ENCODE data around the genes SPG7, CPNE7, ZNF276, TUBB3, DBNDD1 and GAS8.

DNA sequence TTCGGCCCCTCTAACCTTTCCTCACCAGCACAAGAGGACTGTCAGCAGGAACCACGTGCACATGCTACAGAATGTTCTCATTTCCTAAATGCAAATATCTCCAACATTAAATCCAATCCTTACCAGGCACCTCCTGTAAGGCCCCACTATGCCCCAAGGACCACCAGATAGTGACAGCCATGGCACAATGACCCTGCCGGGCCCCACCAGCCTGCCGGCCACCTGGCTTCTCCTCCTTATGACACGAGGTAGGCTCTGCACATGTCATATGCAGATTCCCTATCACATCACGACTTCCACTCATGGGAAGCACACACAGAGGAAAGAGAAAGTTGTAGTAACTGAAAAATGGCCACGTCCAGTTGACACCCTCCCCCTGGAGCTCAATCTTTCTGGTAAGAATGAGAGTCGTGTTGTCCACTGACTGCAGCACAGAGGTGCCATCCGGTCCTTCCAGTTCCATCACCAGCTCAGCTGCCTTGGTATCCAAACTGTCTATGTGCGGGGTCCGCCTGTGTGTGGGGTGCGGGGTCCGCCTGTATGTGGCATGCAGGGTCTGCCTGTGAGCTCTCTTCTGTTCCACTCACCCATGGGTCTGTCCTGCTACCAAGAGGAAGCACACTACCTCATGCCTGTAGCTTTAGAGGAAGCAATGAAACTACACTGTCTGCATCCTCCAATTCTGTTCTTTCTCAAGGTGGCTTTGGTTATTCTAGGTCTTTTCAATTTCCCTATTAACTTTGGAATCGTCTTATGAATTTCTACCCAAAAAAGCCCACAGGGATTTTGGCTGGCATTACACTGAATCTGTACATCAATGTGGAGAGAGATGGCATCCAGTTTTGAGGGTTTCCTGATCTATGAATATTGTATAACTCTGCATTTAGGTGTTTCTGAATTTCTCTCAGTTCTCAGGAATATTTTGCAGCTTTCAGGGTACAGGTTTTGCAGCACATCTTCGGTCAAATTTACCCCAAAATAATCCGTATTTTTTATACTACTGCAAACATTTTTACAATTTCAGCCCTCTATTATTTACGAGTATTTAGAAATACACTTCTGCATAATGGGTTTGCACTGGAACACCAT lies 92.5 kb downstream of the ZNF778 start:
- RRBS = no CpG with 5 or more reads among the region's 17 CpGs

- RRBS = 91% methylated on average over 4 of the region's 27 CpGs
Observed at GRCh38 chr16:89366844-89367461, 123.4 kb downstream of the ANKRD11 start.

DNA sequence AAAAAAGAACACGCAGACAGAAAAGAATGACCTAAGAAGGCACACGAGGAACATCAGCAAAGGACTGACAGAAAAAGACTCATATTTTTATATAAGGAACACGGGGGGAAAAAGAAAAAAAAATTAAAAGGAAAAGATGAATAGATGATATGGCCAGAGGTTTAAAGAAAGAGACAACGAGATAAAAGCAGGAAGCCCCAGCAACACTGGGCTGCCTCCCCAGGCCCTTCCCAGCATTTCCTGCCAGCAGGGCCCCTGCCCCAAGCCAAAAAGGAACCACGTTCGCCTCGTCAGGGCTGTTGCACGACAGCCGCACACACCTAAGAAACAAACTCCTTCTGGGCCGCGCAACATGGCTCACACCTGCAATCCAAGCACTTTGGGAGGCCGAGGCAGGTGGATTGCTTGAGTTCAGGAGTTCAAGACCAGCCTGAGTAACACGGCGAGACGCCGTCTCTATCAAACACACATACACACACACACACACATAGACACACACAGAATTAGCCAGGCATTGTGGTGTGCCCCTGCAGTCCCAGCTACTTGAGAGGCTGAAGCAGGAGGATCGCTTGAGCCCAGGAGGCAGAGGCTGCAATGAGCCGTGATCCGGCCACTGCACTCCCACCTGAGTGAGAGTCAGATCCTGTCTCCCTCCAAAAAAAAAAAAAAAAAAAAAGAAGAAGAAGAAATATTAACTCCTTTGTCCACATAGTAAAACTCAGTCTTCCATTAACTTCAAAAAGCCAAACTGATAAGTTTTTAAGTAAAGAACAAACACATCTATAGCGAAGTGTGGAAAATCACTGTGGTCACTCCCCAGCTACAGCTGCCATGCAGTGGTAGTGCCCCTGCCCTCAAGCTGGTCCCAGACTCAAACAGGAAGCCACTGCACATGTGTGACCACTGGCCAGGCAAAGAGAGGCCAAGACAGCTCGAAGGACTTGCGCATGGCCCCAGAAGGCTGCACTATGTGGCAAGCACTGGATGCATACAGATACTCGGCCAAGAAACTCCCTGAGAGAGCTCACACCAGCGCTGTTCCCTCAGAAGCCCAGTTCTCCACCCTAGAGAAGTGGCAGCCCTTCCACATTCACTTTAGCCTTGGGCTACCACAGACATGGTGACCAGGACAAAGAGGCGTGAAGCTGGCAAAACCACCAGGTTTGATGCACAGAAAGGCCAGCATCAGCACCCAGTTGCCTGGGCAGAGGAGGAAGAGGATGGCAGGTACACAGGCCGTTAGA lies 82.7 kb downstream of the ANKRD11 start:
- RRBS = no CpG with 5 or more reads among the region's 26 CpGs

DNA sequence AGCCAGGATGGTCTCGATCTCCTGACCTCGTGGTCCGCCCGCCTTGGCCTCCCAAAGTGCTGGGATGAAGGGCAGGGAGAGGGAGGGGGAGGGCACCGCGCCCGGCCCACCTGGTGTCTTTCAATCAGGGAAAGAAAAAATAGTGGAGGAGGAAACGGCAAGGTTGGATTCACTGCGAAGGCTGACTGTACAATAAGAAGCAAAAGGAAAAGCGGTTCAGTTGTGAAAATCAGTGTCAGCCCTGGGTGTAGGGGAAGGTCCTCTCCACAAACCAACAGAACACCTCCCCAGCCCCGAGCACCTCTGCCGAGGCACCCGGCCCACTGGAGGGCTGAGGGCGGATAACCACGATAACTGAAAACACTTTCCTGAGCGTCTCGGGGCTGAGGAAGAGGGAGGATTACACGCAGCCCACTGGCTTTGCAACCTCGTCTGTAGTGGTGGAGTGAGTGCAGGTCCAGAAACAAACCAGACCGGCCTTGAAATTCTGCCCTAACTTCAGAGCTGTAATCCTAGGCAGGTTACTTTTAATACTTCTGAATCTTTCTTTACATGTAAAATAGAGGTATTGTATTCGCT lies 1.4 kb upstream of the SPG7 start:
- RRBS = 29% methylated on average over 3 of the region's 21 CpGs

DNA sequence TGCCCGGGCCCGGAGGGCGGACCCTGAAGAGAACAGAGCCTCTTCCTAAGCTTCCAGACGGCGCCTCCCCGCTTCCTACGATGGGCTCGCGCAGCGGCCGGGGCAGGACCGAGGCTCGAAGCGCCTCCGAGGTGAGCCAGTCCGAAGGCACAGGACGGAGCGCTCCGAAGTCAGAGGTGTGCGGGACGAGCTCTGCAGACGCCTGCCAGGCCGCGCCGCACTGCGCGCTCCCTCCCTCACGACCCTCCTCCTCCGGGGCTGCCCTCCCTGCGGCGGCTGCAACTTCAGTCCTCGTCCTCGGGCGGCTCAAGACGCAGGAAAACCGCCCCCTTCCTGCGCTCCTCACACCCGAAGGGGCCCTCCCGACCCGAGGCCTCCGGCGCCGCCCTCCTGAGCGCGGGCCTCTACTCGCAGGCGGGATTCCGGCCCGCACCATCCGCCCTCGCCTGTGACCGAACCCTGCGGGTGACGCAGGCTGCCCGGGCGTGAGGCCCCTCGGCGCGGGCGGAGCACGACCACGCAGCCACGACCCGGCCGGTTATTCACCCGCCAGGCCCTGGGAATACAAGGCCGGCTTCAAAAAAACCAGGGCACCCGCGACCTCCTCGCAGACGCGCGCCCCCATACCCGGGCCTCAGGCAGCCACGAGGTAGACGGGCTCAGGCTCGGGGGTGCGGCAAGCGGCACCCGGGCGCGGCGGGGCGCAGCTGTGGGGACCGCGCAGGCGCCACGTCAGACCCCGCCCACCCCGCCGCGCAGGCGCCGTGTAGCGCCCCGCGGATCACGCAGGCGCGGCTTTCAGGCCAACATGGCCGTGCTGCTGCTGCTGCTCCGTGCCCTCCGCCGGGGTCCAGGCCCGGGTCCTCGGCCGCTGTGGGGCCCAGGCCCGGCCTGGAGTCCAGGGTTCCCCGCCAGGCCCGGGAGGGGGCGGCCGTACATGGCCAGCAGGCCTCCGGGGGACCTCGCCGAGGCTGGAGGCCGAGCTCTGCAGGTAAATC lies at the start of gene SPG7:
Gene SPG7 (plus strand): TSS at position 794 of the 998 bp plus-strand sequence.
- RRBS = 7% methylated on average over 51 of the region's 116 CpGs

DNA sequence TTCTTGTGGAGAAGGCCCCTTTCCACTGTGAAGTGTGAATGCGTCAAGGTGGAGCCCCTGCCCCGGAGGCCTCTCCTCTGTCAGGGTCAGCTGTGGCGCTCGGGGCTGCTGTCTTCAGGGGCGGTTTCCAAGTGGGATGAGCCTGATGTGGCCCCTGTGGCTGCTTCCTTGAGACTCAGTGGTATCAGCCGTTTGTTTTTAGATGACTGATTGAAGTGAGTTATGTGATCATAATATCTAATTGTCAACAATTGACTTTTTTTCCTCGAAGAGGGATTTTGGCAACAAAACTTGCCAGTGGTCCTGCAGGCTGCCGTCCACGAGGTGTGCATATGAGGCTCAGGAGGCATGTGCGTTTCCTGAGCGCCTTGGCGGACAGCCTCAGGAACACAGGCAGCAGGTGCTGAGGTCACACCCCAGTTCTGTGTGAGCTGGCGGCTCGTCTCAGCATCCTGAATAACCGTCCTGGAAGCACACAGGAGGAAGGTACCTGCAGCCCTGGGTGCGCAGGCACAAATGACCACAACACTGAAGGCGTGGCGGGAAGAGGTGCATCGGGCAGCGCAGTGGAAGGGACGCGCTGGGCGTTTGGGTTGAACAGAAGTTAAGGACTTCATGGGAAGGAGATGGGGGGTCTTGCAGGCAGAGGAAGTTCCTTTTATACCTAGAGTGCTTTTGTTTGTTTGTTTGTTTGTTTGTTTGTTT lies 11.7 kb downstream of the SPG7 start:
- RRBS = 100% methylated on average over 2 of the region's 23 CpGs

GRCh38 chr16:89530512-89530993 lies 22.4 kb downstream of the SPG7 start:
- RRBS = no CpG with 5 or more reads among the region's 22 CpGs

DNA sequence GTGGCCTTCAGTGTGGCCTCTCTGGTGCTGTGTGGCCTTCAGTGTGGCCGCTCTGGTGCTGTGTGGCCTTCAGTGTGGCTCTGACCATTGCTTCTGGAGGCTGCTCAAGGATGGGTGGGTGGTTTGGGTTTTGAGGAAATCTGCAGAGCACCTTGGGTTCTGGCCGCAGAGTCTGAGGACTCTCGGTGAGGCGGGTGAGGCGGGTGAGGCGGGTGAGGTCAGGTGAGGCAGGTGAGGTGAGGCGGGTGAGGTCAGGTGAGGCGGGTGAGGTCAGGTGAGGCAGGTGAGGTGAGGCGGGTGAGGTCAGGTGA lies 24.3 kb upstream of the RPL13 start:
- RRBS = no CpG with 5 or more reads among the region's 9 CpGs

DNA sequence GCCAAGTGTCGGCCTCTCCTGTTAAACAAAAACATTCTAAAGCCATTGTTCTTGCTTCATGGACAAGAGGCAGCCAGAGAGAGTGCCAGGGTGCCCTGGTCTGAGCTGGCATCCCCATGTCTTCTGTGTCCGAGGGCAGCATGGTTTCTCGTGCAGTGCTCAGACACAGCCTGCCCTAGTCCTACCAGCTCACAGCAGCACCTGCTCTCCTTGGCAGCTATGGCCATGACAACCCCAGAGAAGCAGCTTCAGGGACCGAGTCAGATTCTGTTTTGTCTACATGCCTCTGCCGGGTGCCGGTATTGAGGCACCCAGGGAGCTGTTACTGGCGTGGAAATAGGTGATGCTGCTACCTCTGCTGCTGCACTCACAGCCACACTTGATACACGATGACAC lies 3.4 kb downstream of the RPL13 start:
- RRBS = no CpG with 5 or more reads among the region's 8 CpGs

DNA sequence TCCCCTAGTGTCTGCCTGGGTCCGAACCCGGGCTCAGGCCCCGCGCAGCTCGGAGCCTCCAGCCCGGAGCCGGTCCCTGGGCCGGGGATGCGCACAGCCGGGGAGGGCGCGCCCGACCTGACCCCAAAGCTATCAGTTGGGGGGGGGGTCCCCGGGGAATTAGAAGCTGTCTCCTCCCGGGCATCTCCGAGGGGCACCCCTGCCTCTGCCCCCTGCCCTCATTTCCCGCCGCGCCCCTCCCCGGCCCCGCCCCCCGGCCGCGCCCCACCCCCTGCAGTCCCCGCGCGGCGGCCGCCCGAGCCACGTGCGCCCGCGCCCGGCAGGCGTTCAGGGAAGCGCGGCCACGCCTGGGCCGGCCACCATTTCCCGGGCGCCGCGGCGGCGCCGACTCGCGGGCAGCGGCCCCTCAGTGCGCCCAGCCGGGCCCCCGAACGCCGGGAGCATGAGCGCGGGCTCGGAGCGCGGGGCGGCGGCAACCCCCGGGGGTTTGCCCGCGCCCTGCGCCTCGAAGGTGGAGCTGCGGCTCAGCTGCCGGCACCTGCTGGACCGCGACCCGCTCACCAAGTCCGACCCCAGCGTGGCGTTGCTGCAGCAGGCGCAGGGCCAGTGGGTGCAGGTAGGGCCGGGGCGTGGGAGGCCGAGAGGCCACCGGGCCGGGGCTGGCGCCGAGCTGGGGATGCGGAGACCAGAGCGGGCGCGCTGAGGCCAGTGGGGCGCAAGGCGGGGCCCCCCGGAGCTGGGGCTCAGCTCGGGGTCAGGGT lies at the start of gene CPNE7:
Gene CPNE7 (plus strand): TSS at position 303 of the 761 bp plus-strand sequence.
- RRBS = 22% methylated on average over 67 of the region's 91 CpGs

GRCh38 chr16:89623151-89624013 lies 9.9 kb downstream of the DPEP1 start:
- RRBS = 65% methylated on average over 2 of the region's 35 CpGs

DNA sequence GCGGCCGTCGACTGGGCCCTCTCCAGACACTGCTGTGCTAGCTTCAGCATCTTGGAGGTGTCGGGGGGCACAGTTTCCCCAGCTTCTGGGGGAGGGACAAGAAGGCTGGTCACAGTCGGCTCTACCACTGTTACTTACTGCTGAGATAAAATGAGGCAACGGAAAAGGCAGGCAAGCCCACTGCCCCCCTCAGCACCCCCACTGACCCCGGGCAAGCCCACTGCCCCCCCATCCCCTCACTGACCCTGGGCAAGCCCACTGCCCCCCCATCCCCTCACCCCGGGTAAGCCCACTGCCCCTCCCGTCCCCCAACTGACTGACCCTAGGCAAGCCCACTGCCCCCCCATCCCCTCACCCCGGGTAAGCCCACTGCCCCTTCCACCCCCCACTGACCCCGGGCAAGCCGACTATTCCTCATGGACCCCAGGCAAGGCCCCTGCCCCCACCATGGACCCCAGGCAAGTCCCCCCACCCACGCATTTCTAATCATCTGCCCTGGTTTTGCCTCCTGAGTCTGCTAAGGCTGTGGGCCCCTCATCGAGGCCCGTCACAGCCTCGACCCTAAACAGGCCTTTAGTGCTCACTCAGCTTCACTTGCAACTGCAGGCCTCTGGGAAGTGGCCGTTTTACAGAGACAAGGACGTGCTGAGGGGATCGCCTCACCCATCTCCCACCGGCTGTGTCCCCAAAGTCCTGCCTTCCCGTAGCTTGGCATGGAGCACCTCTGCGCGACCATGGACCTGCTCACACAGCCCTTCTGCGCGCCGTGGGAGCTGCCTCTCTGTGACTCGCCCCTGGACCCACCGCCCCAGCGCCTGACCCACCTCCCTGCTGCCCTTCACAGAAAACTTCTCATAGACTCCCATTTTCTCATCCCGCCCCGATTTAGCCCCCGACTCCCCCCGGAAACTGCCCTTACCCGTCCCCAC lies 3.7 kb downstream of the VPS9D1 start:
- RRBS = 83% methylated on average over 2 of the region's 34 CpGs

- RRBS = 4% methylated on average over 35 of the region's 86 CpGs
Observed at GRCh38 chr16:89721144-89721770, at the start of gene ZNF276. Gene ZNF276, plus strand, starts transcription at chr16:89721537.

DNA sequence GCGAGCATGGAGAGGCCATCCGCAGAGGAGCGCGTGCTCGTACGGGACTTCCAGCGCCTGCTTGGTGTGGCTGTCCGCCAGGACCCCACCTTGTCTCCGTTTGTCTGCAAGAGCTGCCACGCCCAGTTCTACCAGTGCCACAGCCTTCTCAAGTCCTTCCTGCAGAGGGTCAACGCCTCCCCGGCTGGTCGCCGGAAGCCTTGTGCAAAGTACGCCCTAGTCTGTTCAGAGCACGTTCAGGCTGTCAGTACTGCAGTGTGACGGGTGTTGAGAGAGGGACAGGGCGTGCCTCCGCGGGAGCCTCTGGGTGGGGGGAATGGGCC lies 1.2 kb downstream of the ZNF276 start:
- RRBS = 13% methylated on average over 2 of the region's 20 CpGs

GRCh38 chr16:89917554-89918211 lies 979 bp upstream of the MC1R start:
- RRBS = 4% methylated on average over 3 of the region's 31 CpGs

DNA sequence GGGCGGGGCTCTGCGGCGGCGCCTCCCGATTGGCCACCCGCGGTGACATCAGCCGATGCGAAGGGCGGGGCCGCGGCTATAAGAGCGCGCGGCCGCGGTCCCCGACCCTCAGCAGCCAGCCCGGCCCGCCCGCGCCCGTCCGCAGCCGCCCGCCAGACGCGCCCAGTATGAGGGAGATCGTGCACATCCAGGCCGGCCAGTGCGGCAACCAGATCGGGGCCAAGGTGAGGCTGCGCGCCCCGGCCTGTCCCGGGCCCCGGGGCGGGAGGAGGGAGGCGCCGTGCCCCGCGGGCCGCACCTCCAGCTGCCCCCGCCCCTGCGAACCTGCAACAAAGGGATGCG lies at the start of gene TUBB3:
Gene TUBB3 (plus strand): TSS at position 108 of the 342 bp plus-strand sequence.
- RRBS = 2% methylated on average over 26 of the region's 46 CpGs

DNA sequence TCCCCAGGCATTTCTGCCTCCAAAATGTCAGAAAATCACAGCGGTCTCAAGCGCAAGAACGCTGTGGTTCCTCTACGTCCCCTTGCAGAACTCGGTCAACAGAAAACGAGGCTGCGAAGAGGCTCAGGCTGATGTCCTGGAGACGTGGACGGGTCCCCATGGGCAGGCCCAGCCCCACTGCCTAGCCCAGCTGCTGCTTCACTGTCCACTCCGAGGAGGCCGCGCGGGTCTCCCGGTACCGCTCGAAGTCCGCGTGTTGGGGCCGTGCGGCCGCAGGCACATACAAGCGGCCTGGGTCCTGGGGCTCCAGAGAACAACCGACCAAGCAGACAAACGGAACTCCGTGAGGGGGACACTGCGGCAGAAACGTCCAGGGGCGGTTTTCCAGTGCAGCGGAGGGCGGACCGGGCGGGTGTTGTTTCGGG lies 23.4 kb downstream of the DEF8 start:
- RRBS = no CpG with 5 or more reads among the region's 33 CpGs

DNA sequence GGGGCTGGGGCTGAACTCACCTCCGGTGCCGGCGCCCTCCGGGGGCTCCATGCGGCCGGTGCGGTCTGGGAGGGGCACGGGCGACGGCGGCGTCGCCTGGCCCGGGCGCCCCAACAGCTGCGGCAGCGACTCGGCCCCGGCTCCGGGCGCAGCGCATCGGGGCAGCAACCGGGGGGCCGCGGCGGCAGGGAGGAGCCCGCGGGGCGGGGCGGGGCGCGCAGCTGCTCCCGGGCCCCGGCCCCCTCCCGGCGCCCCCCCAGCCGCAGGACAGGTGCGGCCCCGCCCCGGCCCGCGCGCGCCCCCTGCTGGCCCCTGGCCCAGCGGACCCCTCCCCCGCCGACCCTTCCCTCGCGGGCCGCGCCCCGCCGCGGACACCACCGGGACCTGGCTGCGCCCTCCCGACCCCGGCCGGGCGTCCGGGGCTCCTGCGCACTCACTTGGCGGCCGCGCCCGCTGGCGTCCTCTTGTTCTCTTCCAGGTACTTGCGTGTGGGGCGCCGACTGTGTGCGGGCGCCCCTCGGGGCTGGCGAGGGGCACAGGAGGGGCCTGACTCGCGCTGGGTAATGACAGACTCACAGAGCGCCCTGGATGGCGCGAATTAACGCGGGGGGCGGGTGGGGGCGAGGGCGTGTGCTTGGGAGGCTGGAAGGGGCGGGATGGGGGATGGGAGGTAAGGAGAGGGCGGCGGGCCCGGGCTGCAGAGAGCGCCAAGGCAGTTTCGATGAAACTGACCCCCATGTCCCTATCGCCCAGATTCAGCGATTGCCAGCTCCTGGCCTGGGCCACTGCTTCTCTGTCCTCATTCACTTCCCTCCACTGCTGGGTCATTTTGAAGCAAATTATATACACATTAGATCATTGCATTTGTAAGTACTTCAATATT lies at the start of gene DBNDD1:
Gene DBNDD1 (minus strand): TSS at position 166 of the 883 bp plus-strand sequence.
- RRBS = 4% methylated on average over 43 of the region's 93 CpGs

DNA sequence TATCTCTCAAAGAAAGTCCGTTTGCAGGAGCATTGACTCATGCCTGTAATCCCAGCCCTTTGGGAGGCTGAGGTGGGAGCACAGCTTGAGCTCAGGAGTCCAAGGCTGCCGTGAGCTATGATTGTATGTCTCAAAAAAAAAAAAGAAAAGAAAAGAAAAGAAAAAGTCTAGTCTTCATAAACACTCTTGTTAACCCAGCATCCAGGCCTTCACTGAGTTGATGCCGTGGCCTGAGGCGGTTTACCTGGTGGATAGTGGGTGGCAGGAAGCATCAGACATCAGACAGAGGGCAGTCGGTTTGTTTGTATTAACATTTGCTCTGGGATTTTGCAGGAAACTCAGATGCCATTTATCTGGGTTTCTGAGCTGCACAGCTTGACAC lies 909 bp upstream of the DBNDD1 start:
- RRBS = no CpG with 5 or more reads among the region's 5 CpGs

GRCh38 chr16:90022149-90023052 lies at the start of gene GAS8:
Gene GAS8, plus strand, starts transcription at chr16:90022680.
- RRBS = 6% methylated on average over 31 of the region's 59 CpGs